Rectum (tissue), 1 donor: ENCODE data around the genes ZMYM5 and ZDHHC20.

GRCh38 chr13:19243852-19244307 is 62.3 kb upstream of the TUBA3C start:
- PRO-cap, result no peak

DNA sequence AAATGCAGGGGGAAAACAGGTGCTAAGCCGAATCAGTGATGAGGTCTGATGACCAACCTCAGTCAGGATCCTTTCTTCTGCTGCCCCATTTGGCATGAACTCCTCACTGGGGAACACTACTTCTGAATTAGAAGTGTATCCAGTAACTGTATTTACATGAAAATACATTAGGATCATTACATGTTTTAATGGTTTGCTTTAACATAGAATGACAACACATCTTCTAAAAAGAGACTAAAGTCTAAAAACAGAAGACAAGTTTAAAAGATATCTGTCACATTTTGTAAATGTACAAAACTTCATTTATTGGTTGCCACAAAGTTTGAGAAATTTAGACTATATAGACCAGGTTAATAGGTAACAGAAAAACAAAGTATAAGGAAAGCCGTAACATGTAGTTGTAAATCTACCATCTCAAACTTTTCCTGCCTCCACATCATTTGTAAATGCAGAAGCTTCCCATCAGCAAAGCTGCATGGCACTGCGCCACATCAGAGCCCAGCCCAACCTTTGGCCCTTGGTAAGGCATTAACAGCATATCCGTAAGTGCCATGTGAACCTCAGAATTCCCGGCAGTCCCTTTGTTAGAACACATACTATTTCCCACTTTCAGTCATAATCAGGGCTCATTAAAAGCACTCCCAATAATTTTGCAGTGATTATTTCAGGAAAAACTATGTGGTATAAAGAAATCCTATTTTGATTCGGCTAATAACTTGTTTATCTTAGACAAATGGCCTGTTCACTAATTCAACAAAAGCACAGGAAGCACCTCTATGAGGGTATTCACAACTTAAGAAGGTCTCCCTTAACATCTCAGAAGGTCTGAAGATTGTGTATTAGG is 51.5 kb downstream of the MPHOSPH8 start:
- PRO-cap, result no peak

- PRO-cap, result bidirectional peak, plus-strand start at chr13:19863291, minus-strand start at chr13:19863121; bidirectional peak, plus-strand start at chr13:19863866, minus-strand start at chr13:19863508
These were observed at the start of gene ZMYM5 for GRCh38 chr13:19863190-19863733. Gene ZMYM5 (minus strand): TSS chr13:19863649.

GRCh38 chr13:19863734-19864606 is 521 bp upstream of the ZMYM5 start:
- PRO-cap, result bidirectional peak, plus-strand start at chr13:19863866, minus-strand start at chr13:19863508; bidirectional peak, plus-strand start at chr13:19864224, minus-strand start at chr13:19864139

DNA sequence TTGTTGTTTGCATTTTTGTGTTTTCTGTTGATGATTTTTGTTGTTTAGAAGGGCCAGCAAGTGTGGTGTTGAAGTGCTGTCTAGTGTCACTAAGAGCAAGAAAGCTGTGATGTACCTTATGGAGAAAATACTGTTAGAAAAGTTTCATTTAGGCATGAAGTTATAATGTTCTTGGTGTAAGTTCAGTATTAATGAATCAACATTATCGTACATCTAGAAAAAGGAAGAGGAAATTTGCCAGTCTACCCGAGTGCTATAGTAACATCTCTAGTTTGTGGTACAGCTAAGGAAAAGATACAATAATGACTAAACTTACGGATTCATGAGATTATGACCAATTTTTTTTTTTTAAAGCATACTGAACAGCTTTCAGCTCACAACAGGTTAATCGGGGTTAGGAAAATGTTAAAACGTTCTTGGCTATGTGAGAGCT is 96.9 kb downstream of the ZMYM2 start:
- PRO-cap, result no peak

- PRO-cap, result no peak
These were observed 724 bp upstream of the GJA3 start for GRCh38 chr13:20161348-20162203.

DNA sequence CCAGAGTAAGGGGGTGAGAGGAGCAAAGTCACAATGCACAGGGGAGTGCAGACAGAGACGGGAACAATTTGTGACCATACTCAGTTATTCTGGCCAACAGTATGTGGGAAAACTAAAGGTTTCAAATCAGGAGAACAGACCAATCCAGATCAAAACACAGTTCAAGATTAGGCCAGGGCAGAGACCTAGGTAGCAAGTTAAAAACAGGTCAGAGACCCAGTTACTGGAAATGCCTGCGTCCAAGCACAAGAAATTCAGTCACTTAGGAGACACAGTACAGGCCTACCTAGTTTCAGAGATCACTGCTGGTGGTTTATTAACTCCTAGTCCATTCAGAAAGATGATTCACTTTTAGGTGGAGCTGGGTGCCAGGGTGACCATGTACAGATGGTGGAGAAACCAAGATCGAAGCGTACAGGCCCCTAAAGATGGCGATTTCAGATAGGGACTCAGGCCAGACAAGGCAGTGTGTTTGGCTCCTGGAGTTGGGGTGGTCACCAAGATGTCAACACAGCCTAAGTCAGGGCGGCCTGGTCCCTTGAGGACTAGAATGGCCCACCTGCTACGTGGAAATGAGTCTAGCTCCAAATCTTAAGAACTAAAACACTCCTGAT is 21.9 kb downstream of the CRYL1 start:
- PRO-cap, result no peak

DNA sequence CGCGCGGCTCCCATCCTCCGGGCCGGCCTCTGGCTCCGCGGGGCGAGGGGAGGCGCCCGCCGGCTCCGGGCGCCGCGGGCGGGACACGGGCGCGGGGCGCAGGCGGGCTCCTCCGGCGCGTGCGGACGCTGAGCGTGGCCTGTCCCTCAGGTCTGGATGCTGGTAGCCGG is 232 bp downstream of the IL17D start:
- PRO-cap, result no peak

DNA sequence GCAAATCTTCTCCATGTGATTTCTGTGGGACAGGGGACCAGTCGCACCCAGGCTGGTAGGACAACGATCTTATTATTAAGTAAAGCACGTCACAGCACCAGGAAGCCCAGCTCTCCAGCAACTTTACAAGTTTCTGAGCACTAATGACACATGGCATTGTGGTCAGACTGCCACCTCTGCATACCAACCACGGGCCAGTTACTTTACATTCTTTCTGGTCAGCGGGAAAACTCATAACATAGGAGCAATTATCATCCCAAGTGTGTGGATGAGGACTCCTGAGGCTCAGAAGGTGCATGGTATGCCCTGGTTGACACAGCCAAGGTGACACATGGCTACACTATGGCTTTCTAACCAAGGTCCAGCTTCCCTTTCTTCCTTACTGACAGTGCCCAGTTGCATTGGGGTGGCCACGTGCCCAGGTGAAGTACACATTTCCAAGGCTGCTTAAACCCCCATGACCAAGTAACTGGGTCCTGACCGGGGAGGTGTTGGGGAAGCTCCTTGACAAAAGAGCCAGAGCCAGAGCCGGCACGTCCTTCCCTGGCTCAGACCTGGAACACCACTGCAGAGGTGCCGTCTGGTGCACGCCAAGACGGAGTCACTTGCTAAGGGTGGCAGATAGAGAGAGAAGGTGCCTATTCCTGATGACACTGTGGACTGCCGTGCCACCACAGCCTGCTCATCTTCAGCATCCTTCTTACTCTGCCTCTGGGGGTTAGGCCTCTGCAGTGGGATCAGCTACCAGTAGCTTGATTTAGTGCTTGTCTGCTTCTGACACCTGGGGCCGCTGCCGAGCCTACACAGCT is 27.2 kb downstream of the LATS2 start:
- PRO-cap, result no peak

DNA sequence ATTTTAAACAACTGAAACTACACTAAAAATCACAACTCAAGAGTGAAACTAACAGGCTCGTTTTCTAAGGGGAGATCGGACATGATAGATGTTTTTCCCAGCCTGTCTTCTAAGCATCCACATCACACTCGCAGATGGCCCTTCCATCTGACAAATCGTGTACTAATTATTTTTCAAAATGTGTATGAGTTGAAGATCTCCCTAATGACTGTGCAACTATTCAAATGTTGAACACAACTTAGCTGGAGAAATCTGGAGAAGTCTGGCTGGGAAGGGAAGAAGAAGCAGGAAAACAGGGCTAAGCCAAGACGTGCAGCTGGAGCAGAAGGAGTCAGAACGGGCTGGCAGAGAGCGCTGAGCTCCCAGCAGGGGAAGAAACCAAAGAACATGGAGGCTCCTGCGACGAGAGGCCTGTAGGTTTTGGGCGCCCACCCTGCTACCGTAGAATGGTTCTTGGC is 13.1 kb upstream of the LATS2 start:
- PRO-cap, result unidirectional peak, plus-strand start at position 334 of the sequence

- PRO-cap, result no peak
These were observed 37.8 kb downstream of the MRPL57 start for GRCh38 chr13:21214277-21214688.

DNA sequence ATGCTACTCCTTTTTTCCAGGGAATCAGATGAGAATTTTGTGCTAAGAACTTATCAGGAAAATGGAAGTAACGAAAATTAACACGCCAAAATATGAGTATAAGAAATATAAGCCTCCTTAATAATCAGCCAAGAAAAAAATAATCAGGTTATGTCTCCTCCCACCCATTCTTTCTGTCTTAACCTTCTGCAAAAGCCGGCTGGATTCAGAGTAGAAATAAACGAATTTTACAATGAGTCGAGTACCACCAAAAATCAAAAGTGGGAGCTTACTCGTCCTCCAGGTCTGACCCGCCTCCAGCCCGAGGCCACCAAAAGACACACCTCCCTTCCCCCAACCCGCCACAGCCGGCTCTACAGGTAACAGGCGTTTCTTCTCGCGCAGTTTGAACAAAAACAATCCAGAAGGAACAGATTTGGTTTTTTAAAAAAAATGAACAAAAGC is 841 bp downstream of the ZDHHC20 start:
- PRO-cap, result no peak

- PRO-cap, result unidirectional peak, plus-strand start at chr13:21458815; bidirectional peak, plus-strand start at chr13:21458965, minus-strand start at chr13:21458921; bidirectional peak, plus-strand start at chr13:21459545, minus-strand start at chr13:21459295
These were observed at the start of gene ZDHHC20 for GRCh38 chr13:21458684-21459647. Gene ZDHHC20 (minus strand): TSS chr13:21459303.

DNA sequence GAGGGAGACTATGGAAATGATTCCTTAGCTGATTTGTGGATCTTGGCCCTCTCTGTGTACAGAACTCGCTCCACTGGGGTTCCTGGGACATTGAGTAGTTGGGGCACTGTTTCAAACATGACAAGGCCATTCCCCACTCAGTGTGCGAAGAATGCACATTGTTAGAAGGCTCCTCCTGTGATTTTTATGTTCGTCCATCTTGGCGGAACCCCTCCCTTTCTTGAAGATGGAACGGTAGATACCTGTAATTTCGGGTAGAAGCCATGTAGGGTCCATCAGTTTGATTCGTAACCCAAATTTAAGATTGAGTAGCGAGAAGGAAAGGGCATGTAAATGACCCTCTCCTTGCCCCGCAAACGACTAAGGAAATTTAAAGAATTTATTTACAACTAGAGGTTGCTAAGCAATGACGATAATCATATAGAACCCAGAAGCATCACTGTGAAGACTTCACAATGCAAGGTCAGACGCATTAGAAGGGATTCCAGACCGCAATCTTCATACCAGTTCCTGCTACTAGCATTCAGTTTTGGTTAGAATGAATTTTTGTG is 620 bp upstream of the ZDHHC20 start:
- PRO-cap, result no peak

- PRO-cap, result no peak
These were observed 7.4 kb upstream of the ZDHHC20 start for GRCh38 chr13:21466435-21467053.

DNA sequence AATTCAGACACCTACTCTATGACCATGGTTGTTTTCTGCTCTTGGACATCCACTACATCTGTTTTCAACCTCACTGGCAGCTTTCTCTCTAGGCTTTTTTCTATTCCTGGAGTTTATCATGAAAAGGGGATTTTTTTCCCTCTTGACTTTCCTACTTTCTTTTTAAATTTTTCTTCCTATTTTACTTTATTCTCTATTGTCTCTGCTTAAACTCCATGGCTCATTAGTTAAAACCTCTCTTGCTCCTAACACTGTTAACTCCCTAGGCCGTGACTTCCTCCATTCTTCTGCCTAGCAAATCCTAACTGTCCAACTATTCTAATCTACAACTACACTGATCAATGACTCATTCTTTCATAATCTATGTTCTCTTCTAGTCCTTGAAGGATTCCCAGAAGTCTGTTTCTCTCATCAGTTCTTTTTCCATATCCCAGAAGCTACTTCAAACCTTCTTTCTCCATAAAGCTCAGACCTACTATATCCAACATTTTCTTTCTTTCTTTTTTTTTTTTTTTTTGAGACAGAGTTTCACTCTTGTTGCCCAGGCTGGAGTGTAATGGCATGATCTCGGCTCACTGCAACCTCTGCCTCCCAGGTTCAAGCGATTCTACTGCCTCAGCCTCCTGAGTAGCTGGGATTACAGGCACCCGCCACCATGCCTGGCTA is 66.9 kb downstream of the MICU2 start:
- PRO-cap, result no peak

DNA sequence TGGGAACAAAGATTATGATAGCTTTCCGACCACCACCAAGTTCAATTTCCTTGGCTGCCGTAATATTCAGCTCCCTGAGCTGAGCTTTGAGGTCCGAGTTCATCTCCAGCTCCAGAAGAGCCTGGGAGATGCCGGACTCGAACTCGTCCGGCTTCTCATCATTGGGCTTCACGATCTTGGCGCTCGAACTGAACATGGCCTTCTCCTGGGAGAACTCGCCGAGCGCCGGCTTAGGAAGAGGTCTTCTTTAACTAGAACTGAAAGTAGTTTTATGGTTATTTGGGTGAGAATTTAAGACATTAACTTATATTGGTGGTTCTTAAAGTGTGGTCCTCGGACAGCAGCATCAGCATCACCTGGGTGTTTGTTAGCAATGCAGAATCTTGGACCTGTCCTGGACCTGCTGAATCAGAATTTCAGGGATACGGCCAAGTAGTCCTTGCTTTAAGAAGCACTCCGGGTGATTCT is 24.9 kb upstream of the MICU2 start:
- PRO-cap, result no peak

DNA sequence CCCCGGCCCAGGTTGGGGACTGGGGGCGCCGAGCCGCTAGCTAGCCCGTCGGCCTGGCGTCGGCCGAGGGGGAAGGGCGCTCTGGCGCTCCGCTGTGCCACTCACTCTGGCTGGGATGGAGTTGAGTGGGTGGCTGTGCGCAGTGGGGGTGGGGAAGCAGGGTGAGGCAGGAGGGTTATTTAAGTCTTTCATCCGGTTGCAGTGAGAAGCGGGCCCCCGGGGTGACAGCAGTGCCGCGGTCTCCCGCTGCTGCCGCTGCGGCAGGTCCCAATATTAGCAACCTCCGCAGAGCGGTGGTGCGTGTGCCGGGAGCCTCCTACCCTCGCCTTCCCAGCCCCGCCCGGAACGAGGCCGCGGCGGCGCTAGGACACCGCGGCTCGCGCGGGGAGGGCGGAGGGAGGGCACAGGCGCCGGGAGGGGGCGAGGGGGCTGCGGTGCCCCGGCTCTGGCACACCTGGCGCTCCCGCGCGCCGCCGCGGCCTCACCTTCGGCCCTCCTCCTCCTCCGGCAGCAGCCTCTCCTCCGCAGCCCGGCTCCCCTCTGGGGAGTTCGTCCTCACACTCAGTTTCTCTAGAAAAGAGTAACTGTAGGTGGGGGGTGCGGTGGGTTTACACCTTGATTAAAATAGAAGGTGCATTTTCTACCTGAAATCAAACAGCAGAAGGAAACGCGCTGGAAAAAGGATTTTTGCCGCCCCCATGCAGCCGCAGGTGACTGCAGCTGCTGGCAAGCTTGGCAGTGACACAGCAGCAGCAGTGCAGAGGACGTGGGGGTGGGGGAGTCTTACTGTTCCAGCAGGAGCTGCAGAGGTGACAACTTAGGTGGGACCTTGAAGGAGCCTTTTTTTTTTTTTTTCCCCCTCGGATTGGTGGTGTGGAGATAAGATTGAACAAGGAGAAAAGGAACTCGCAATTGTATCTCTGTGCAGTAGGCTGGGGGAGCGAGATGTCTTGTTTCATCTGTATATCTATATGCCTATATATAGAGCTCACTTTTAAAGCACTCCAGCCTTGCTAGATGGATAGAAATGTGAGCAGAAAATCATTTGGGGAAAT is 4.5 kb downstream of the FGF9 start:
- PRO-cap, result bidirectional peak, plus-strand start at position 204 of the sequence, minus-strand start at position 103 of the sequence; bidirectional peak, plus-strand start at position 345 of the sequence, minus-strand start at position 338 of the sequence

DNA sequence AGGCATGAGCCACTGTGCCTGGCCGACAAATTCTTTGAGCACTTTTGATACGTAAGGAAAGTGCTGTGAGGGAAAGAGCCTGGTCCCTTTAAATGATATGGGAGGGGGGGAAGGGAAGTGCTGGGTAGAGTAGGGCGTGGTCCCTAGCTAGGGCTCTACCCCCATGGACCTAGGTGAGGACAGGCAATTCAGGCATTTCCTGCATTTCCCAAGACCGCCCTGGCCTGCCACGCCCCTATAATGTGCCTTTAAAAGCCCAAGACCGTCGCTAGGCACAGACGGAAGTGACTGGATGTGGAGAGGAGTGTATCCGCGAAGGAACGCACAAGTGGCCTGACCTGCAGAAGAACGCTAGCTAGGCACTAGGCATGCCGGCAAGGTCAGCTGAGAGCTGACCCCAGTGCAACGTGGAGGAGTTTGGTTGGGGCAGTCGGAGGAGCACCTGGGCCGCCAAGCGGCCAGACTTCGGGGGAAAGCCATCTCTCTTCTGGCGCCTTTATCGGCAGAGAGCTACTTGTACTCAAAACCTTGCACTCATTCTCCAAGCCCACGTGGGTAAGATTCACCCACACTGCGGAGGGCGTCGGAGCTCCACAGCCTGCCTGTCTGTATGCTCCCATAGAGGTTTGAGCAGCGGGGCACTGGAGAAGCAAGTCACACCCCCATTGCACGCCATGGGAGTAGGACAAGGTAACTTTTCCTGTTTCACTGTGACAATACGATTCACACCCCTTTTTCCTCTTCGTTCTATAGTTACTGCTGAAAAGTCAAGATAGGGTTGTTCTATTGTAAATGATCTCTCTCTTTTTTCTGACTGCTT is 370.0 kb downstream of the FGF9 start:
- PRO-cap, result unidirectional peak, plus-strand start at position 281 of the sequence

DNA sequence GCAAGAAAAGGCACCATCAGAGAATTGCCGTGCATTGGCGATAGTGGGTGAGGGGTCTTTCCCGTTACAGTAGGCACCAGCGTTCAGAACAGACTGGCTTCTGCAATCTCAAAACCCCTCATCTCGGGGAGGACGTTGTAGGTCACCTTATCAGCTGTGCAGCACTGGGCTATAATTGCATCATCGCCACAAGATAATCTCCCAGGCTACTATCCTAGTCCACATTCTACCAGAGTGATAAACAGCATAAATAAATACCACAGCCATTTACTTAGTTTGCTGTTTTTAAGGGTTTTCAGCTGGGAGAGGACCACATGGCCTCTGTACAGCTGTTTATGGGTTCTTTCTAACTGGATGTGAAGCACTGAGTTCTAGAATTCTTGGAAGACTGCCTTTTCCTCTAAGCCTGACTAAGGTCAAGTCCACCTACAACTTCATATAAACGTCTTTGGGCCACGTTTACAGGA is 752.7 kb upstream of the SGCG start:
- PRO-cap, result no peak